SJCRH30 (cell line): ENCODE data around the genes LTN1, KRTAP19-4, KRTAP19-7, KRTAP20-1 and KRTAP21-1.

DNA sequence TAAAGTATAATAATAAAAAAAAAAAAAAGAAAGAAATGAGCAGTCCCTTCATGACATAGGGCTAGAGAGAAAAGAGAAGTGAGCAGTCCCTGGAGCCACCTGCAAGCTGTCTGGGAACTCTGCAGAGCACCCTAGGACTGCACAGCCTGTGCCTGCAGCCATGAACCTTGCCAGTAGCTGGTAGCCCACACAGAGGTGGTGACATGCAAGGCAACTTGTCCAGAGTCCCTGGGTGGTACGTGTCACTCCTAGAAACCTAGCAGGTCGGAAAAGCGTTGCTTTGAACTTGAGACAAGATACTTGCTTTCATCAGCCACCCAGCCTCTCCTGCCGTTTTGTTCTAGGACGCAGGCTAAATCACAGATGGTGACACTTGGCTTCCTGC is 153.4 kb downstream of the N6AMT1 start:
- RAMPAGE, long total RNA = no peak

- RAMPAGE, long total RNA = no peak
Measured at GRCh38 chr21:28984534-28985154, 8.0 kb downstream of the LTN1 start.

DNA sequence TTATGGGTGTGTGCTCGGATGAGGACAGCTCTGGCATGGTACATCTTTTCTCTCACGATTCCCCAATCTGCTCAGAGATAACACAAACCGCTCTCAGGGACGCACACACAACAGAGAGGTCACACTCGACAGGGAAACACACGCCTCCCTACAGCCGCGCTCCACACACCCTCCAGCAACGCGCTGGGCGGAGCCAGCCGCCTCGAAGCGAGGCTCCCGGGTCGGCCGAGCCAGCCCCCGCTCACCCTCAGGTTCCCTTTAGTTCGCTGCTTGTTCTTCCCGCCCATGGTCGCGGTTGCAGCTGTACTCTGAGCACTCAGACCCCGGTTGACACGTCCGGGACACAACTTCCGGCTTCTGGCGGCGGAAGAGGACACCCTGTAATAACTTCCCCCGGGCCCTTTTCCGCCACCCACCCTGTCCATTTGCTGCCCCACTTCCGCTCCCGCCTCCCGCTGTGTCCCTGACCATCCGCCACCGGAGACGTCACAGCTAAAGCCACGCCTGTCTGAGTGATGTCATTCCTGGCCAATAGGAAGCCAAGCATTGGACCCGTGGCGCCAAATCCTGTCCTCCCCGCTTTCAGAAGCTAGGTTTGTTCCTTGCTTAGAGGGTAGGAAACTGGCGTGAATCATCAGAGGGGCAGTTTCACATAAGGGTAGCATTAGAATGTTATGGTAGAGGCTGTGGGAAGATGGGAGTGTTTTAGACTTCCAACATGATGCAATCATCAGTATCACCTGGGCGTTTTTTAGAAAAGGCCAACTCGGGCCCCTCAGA is at the start of gene LTN1:
Gene LTN1 (minus strand): TSS at position 359 of the 780 bp plus-strand sequence.
- RAMPAGE, long total RNA = start-site peak on the minus strand centred at position 323 of the sequence, 79 bp wide, 1,062 and 104 reads in 2 replicates

DNA sequence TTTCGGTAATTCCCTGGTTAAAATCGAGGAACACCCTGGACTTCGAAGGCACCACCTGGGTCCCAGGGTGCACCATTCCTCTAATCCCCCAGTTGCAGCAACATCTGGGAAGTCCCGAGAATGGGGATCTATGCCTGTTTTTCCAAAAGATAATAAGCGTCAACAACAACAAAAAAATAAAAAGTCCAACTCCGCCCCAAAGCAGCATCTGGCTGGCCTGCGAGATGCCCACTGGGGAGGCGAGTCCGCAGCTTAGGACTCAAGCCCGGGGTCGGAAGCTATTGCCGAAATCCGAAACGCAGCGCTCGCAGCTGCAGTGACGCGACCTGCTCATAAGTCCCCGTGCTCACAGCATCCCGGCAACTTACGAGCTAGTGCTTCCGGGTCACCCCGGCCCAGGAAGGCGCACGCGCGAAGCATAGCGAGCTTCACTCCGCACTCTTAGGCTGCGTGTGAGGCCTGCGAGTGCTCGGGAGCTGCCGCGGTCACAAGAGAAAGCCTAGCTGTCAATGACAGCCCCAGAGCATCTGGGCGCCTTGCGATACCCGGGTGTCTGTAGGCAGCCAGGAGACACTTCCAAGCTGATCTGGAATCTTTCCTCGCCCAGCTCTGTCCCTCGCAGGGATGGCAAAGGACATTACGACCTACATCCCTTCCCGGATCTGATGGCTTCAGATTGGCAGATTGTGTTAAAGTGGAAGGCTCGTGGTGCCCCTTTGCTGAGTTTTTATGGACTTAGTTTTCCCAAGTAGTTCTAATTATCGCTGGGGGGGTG is 9.9 kb upstream of the LTN1 start:
- RAMPAGE, long total RNA = no peak

DNA sequence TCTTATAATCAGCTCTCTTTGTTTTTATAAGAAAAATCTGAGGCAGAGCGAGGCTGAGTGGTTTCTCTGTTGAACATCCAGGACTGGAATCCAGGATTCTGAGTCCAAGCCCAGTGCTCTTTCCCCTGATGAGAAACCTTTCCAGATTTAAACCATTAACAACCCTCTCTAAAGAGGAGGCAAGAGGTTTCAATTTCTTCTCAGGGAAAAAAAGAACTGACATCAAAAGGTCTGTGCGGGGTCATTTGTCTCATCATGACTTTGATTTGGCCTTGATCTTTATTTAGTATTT is 18.6 kb upstream of the CCT8 start:
- RAMPAGE, long total RNA = no peak

DNA sequence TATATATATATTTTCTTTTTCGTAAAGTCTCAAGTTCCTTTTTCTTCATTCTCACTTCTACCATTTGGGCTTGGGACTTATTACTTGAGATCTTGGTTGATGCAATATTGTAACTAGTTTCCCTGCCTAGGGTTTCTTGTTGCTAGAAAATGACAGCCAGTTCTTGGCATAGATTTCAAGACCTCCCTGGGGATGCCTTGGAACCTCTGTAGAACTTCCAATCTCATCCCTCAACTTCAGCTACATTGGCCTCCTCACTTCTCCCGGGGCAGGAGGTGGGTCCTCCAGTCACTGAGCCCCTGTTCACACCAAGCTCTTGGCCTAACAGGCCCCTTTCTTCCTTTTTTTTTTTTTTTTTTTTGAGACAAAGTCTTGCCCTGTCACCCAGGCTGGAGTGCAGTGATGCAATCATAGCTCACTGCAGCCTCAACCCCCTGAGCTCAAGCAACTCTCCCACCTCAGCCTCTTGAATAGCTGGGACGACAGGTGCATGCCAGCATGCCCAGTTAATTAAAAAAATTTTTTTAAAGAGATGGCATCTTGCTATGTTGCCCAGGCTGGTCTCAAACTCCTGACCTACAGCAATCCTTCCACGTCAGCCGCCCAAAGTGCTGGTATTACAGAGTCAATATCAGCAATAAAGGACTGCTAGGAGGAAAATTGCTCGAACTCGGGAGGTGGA is 33.0 kb downstream of the MAP3K7CL start:
- RAMPAGE, long total RNA = no peak

DNA sequence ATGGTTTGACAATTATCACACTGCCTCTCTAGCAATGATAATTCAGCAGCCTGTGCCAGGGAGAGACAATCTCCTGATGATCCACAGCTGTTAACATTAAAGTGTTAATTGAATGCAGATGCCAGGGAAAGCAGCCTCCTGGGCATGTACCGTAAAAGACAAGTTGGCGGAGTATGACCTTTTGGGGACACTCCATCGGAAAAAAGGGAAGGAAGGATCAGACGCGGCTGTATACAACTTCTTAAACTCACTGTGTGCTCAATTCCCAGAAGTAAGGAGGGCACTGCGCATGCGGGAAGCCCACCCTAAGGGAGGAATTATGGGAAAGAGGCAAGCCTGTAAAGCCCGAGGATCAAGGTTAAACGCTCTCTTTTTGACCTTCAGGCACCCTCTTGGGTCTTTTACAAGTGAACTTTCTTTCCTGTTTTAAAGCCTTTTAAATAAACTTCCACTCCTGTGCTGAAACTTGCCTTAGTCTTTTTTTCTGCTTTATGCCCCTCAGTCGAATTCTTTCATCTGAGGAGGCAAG is 62.7 kb downstream of the MAP3K7CL start:
- RAMPAGE, long total RNA = no peak

- RAMPAGE, long total RNA = no peak
Measured at GRCh38 chr21:29217730-29218216, 80.9 kb upstream of the BACH1 start.

DNA sequence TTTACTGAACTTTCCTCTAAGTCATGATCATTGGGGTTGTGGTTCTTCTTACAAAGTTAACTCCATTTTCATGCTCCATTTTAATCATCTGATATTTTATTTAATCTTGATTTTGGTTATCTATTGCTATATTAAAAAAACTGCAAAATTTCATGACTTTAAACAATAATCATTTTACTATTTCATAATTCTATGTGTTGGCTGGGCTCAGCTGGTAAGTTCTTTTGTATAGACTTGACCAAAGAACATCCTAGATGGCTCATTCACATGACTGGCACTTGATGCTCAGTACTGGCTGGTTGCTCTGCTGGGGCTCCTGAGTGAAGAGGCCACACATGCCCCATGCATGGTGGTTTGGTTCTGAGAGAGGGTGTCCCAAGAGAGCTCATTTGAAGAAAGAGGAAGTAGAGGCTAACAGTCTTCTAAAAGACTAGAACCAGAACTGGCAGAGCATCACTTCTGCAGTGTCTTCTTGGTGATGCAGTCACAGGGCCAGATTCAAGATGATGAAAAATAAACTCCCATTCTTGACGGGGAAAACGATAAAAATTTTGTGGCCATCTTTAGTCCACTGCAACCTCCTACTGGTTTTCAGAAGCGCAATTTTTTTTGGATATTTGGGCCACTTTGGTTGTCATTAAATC is 5.3 kb upstream of the BACH1 start:
- RAMPAGE, long total RNA = no peak

- RAMPAGE, long total RNA = no peak
Measured at GRCh38 chr21:29325878-29326437, 27.2 kb downstream of the BACH1 start.

GRCh38 chr21:29343157-29343832 is 44.6 kb downstream of the BACH1 start:
- RAMPAGE, long total RNA = no peak

DNA sequence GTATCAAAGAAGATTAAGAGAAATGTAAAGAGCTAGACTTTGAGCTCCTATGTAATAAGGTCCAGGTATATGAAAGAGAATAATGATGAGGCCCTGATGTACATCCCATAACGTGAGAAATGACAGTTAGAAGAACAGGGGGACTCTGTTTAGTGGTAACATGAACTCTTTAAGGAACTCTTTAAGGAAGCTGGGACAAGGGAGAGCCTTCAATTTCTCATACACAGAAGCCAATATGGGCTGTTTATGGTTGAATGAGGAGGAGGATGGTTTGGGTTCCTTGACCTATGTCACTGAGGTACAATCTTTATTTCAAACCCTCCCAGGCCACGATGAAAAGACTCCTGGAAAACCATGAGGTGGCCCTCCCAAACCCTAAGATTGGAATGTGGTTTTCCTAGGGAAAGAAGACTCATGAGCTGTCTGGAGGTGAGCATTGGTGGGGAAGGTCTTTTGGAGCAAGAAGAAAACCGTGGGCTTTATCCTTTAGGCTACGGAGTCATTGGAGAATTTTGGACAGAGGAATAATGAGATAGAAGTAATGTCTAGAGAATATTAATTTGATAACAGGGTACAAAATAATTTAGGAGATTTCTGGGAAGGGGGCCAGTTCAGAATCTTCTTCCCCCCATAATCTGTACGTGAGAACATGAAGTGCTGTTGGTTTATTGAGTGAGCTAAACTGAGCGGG is 112.6 kb downstream of the BACH1 start:
- RAMPAGE, long total RNA = no peak

- RAMPAGE, long total RNA = no peak
Measured at GRCh38 chr21:29449292-29450035, 150.7 kb downstream of the BACH1 start.

DNA sequence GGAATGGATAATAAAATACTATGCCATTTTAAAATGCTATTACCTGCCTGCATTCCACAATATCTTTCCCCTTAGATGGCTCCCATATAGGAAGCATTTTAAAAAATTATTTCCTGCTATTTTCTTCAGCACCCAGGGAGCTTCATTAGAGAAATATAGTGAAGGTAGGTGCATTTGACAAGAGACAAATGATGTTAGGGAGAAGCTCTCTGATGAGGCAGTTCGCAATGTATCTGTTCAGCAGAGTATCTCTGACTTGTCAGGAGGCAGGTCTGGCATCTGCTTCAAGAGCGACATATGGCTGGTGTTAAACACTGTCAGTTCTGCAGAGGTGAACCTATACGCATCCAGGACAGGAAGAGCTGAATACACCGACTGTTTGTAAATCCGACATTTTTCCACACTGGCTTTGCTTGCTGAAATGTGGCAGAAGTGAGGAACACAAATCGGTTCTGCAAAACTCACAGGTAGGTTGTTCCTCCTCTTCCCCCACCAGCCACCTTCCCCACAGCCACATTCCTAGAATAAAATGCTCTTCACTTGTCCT is 289.4 kb downstream of the GRIK1 start:
- RAMPAGE, long total RNA = no peak

DNA sequence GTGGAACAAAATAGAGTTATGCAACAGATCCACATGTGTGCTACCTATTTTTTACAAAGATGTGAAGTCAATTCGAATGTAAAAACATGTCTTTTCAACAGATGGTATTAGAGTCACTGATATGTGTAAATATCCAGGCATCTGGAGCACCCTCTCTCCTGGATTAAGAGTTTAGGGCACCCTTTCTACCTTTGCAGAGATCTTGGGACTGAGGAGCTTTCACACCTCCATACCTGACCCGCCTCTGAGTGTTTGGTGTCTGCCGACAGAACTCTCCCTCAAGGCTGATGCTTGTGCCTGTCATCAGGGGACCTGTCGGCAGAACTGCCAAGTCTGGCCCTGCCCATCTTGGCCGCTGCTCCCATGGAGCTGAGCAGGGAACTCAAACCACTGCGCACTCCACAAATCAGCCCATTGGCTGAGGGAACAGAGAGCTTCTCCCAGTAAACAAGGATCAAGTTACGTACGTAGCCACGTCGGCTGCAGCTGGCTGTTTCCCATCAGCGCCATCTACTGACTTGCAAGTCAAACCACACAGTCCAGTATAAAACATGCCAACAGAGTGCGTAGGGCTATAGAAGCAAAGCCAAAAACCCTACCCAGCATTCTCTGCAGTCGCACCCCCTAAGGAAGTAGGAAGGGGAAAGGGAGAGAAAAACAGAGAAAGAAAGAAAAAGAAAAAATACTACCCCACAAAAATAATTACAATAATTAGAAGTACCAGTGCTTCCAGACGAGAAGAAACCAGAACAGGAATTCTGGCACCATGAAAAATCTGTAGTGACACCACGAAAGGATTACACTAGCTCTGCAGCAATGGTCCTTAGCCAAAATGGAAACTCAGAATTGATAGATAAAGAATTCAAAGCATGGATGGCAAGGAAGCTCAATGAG is 13.0 kb downstream of the KRTAP13-1 start:
- RAMPAGE, long total RNA = no peak

GRCh38 chr21:30496882-30497384 is at the start of gene KRTAP19-4:
Gene KRTAP19-4 (minus strand): TSS chr21:30497165.
- RAMPAGE, long total RNA = no peak

- RAMPAGE, long total RNA = no peak
Measured at GRCh38 chr21:30561054-30561659, at the start of gene KRTAP19-7. Gene KRTAP19-7 (minus strand): TSS chr21:30561314.

GRCh38 chr21:30616111-30616617 is at the start of gene KRTAP20-1:
Gene KRTAP20-1 (plus strand): TSS chr21:30616425.
- RAMPAGE, long total RNA = no peak

- RAMPAGE, long total RNA = no peak
Measured at GRCh38 chr21:30755293-30755701, at the start of gene KRTAP21-1. Gene KRTAP21-1 (minus strand): TSS chr21:30755428.

- RAMPAGE, long total RNA = no peak
Measured at GRCh38 chr21:30986976-30987344, 51.3 kb downstream of the KRTAP19-8 start.